Spleen (tissue), 7 donors: ENCODE measurements around the genes C5AR1, MEIS3 and EHD2.

DNA sequence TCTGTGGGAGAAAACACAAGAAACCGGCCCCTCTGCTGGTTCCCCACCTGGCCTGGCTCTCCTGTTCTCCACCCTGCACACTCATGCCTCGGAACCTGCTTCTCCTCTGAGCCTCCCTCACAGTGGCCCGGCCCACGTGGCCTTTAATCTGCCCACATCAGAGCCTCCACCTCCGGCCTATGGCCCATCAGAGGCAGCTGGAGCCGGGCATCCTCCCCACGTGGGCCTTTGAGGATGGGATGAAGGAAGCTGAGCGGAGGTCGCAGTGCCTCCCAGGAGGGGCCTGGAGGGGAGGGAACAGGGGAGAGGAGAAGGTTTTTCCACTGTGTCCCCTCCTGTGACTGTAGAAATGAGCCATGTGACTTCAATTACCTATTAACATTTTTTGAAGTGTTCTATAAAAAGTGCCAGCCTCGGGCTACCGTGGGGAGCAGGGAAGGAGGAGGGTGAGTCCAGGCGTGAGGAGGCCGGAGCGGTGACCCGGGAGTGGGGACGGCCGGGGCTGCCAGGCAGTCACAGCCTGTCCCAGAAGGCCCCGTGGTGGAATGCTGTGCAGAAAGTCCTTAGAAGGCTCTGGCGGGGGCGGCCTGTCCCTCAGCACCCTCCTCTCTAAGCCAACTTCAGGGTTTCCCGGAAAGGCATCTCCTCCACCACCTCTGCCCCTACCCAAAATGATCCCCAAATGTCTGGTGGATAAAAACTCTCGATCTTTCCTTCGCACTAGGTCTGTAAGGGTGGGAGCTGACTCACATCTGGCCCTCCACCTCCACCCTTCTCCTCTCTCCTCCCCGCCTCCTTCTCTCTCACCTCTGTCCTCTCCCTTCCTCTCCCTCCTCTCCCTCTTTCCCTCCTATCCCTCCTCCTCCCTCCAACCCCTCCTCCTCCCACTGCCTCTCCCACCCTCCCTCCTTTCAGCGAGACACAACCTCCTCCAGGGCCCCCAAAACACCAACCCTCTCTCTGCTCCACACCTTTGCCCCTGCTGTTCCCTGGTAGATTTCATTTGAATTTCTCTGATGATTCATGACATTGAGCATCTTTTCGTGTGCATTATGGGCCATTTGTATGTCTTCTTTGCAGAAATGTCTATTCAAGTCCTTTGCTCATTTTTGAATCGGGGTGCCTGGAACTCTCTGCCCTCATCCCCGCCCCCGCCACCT is 24.9 kb upstream of the SLC1A5 start:
- PRO-cap, 4 experiments: no peak in any of the 4 experiments
- RAMPAGE, long total RNA, 4 experiments: no peak in any of the 4 experiments

GRCh38 chr19:46845904-46846733 is 4.5 kb downstream of the AP2S1 start:
- PRO-cap, 4 experiments: no peak in any of the 4 experiments
- RAMPAGE, long total RNA, 4 experiments: no peak in any of the 4 experiments

- PRO-cap, 4 experiments: peak in 3 of 4 experiments; most common plus-strand start chr19:46856298 (in 2); most common minus-strand start chr19:46856137 (in 2)
- RAMPAGE, long total RNA, 4 experiments: no peak in any of the 4 experiments
Observed at GRCh38 chr19:46856071-46856853, 4.5 kb upstream of the ARHGAP35 start.

- PRO-cap, 4 experiments: no peak in any of the 4 experiments
- RAMPAGE, long total RNA, 4 experiments: no peak in any of the 4 experiments
Observed at GRCh38 chr19:46920264-46921384, 59.8 kb downstream of the ARHGAP35 start.

GRCh38 chr19:46926972-46927718 is 66.3 kb downstream of the ARHGAP35 start:
- PRO-cap, 4 experiments: no peak in any of the 4 experiments
- RAMPAGE, long total RNA, 4 experiments: no peak in any of the 4 experiments

DNA sequence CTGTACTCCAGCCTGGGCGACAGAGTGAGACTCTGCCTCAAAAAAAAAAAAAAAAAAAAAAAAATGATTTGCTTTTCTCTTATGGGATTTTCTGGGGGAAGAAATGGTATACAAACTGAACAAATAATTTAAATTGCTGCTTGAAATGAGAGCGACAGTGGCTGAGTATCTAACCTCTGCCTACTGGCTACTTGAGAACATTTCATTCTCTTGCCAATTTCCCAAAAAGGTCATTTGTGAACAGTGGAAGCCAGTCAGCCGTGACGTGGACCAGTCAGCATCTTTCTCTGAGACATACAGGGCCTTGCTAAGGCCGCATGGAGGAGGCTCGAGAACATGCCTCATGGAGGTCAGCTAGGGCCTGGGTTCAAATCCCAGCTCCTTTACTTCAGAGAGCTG is 20.4 kb downstream of the ZC3H4 start:
- PRO-cap, 4 experiments: no peak in any of the 4 experiments
- RAMPAGE, long total RNA, 4 experiments: no peak in any of the 4 experiments

GRCh38 chr19:47150148-47150888 is 19.7 kb downstream of the SAE1 start:
- PRO-cap, 4 experiments: no peak in any of the 4 experiments
- RAMPAGE, long total RNA, 4 experiments: no peak in any of the 4 experiments

DNA sequence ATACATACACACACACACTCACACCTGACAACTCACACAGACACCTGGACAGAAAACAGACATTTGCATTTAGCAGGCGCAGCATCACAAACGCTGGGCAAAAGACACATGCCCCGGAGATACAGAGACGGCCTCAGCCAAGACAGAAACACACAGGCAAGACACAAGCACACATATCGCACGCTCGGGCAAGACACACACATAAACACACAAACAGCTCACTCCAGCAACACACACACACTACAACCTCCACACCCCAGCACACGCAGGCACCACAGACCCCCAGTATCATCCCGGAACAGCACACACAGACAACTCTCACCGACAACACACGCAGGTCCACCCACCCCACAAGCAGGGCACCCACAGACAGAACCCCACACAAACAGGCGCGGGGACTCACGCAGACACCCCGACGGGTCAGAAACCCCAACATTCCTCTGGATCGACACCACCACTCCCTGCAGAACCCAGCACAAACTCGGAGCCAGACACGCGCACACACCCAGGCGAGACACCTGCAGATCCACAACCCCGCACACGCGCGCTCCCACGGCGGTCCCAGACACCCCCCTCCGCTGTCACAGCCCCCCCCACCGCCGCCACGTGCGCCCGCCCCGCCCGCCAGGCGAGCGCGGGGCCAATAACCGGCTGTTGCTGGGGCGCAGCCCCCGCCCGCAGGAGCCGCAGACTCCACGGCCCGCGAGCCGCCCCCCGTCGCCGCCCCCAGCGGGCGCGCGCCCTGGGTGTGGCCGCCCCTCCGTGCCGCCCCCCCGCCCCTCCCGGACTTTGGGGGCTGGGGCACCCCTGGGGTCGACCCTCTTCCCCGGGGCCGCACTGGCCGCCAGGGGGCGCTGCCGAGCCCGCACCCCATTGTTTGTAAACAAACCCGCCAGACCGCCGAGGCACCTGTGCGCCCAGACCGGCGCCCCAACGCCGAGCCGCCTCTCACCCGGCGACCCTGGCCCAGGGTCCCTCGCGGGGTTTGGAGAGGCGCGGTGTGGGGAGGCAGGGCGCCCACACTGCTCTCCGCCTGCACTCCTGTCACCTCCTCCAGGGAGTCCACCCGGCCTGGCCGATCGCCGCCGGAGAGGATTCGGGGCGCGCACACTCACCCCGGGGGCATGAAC is 820 bp downstream of the BBC3 start:
- PRO-cap, 4 experiments: peak in 4 of 4 experiments; most common plus-strand start position 895 of the sequence (in 4); most common minus-strand start position 540 of the sequence (in 1)
- RAMPAGE, long total RNA, 4 experiments: no peak in any of the 4 experiments

- PRO-cap, 4 experiments: peak in 1 of 4 experiments; most common minus-strand start chr19:47256924 (in 1)
- RAMPAGE, long total RNA, 4 experiments: no peak in any of the 4 experiments
Observed at GRCh38 chr19:47256626-47257007, 292 bp downstream of the CCDC9 start.

- PRO-cap, 4 experiments: peak in 4 of 4 experiments; most common plus-strand start chr19:47309861 (in 4); most common minus-strand start chr19:47309698 (in 2)
- RAMPAGE, long total RNA, 4 experiments: start-site peak on the plus strand in 2 of 4 experiments, at chr19:47309786-47309867 at its widest, 1,158 to 1,343 reads per replicate
Observed at GRCh38 chr19:47309542-47310490, at the start of gene C5AR1. Gene C5AR1 (plus strand): TSS chr19:47309861.

DNA sequence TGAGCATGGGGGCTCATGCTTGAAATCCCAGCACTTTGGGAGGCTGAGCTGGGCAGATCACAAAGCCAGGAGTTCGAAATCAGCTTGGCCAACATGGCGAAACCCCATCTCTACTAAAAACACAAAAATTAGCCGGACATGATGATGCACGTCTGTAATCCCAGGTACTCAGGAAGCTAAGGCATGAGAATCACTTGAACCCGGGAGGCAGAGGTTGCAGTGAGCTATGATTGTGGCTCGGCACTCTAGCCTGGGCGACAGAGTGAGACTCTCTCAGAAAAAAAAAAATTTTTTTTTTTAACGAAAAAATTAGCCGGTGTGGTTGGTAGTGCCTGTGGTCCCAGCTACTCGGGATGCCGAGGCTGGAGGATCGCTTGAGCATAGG is 8.9 kb upstream of the C5AR2 start:
- PRO-cap, 4 experiments: no peak in any of the 4 experiments
- RAMPAGE, long total RNA, 4 experiments: no peak in any of the 4 experiments

GRCh38 chr19:47382422-47382695 is 33.2 kb downstream of the DHX34 start:
- PRO-cap, 4 experiments: peak in 1 of 4 experiments; most common plus-strand start chr19:47382558 (in 1)
- RAMPAGE, long total RNA, 4 experiments: no peak in any of the 4 experiments

GRCh38 chr19:47419380-47420156 is at the start of gene MEIS3:
Gene MEIS3 (minus strand): TSS chr19:47419527.
- PRO-cap, 4 experiments: peak in 4 of 4 experiments; most common minus-strand start chr19:47419526 (in 2)
- RAMPAGE, long total RNA, 4 experiments: no peak in any of the 4 experiments

DNA sequence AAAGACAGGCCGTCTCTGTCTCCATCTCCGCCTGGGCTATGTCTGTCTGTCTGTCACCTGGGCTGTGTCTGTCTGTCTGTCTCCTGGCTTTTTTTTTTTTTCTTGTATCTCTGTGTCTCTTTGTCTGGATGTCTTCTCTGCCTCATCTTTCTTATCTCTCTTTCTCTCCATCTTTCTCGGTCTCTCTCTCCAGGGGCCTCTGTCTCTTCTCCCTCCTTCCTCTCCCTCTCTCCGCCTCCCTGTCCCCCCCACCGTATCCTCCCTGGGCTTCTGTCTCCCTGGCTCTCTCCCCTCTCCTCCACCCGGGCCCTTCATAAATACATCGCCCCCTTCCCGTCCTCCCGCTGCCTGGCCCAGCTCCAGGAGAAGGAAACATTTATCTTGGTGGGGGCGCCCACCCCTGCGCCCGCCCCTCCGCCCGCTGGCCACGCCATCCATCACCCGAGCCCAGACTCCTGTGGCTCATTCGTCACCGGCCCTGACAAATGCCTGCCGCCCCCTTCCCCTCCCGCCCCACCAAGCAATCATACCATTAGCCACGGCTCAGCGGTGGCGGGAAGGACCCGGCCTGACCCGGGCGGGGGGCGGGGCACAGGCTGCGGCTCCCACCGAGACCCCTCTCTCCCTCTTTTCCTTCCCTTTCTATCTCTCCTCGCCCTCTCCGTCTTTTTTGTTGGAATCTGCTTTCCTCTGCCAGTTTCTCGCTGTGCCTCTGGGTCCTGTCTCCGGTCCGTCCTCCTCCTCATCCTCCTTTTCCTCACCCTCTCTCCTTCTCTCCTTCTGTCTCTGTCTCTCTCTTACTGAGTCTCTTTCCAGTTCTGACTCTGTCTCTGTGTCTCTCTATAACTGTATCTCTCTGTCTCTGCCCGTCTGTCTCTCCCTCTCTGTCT is 2.6 kb upstream of the MEIS3 start:
- PRO-cap, 4 experiments: peak in 1 of 4 experiments; most common plus-strand start position 718 of the sequence (in 1)
- RAMPAGE, long total RNA, 4 experiments: no peak in any of the 4 experiments

- PRO-cap, 4 experiments: no peak in any of the 4 experiments
- RAMPAGE, long total RNA, 4 experiments: no peak in any of the 4 experiments
Observed at GRCh38 chr19:47485136-47485790, 1.2 kb upstream of the KPTN start.

DNA sequence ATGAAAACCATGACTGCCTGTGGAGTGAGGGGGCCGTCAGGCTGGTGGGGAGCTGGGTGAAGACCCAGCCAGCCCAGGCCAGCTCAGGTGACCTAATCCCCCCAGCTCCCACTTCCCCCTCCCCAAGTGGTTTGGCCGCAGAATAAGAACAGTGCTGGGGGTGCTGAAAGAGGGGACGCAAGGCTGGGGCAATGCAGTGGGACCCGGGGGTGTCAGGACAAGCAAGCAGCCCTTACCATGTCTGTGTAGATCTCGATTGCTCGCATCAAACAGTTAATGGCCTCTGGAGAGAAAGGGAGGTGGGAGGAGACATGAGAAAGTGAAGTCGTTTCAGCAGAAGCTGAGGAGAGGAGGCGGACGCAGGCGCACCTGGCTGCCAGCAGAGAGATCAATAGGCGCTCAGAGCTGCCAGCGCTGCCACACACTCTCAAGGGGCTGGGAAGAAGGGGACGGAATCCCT is 11.3 kb upstream of the KPTN start:
- PRO-cap, 4 experiments: no peak in any of the 4 experiments
- RAMPAGE, long total RNA, 4 experiments: no peak in any of the 4 experiments

GRCh38 chr19:47502715-47502986 is 12.2 kb downstream of the NAPA start:
- PRO-cap, 4 experiments: no peak in any of the 4 experiments
- RAMPAGE, long total RNA, 4 experiments: no peak in any of the 4 experiments

GRCh38 chr19:47511581-47512126 is 3.2 kb downstream of the NAPA start:
- PRO-cap, 4 experiments: no peak in any of the 4 experiments
- RAMPAGE, long total RNA, 4 experiments: no peak in any of the 4 experiments

DNA sequence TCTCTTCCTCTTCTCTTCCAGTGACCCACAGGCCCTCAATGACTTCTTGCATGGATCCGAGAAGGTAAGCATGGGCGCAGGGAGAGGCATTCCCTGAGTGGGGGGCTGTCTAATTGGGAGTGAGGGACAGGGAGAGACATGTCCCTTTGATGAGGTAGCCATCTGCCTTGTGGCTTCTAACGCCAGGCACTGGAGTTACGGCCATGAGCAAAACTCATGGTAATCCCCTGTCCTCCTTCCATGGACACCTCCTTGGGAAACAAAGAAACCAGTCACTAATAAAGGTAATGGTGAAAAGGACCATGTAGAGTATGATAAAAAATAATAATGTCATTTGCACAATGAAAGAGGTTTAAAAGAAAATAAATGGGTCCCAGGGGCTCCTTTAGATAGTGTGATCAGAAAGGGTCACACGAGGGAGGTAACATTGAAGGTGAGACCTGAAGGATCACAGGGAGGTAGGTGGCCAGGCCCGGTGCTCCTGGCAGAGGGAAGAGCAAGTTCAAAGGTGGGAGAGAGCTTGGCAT is 39.5 kb upstream of the EHD2 start:
- PRO-cap, 4 experiments: no peak in any of the 4 experiments
- RAMPAGE, long total RNA, 4 experiments: no peak in any of the 4 experiments

DNA sequence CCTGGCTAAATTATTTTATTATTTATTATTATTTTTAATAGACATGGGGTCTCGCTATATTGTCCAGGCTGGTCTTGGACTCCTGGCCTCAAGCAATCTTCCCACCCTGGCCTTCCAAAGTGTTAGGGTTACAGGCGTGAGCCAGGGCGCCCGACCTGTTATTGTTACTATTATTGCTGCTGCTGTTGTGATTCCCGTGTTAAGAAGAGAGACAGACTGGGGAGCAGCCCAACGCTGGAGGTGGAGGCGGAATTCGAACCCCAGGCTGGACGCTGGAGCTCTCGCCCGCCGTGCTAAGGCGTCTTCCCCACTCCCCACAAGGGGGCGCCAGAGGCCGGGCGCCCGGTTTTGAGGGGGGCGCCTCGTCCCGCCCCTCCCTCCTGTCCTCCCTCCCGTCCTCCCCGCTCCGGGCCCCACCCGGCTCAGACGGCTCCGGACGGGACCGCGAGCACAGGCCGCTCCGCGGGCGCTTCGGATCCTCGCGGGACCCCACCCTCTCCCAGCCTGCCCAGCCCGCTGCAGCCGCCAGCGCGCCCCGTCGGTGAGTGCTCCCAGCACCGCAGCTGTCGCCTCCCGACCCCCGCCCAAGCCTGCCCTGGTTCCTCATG is at the start of gene EHD2:
TSS of gene EHD2 (plus strand) at position 425 of the 608 bp plus-strand sequence.
- PRO-cap, 4 experiments: peak in 4 of 4 experiments; most common plus-strand start position 425 of the sequence (in 4)
- RAMPAGE, long total RNA, 4 experiments: start-site peak on the plus strand in 4 of 4 experiments, centred at positions 422 to 427 of the sequence, 254 to 381 reads per replicate